NCI-H460 (cell line): ENCODE measurements around the gene TOX2.

RAMPAGE:
- cytosol, long total RNA = no peak
- long total RNA = no peak
- nucleus, long total RNA = no peak
These were observed 29.8 kb downstream of the TOP1 start for GRCh38 chr20:41058327-41058910.

DNA sequence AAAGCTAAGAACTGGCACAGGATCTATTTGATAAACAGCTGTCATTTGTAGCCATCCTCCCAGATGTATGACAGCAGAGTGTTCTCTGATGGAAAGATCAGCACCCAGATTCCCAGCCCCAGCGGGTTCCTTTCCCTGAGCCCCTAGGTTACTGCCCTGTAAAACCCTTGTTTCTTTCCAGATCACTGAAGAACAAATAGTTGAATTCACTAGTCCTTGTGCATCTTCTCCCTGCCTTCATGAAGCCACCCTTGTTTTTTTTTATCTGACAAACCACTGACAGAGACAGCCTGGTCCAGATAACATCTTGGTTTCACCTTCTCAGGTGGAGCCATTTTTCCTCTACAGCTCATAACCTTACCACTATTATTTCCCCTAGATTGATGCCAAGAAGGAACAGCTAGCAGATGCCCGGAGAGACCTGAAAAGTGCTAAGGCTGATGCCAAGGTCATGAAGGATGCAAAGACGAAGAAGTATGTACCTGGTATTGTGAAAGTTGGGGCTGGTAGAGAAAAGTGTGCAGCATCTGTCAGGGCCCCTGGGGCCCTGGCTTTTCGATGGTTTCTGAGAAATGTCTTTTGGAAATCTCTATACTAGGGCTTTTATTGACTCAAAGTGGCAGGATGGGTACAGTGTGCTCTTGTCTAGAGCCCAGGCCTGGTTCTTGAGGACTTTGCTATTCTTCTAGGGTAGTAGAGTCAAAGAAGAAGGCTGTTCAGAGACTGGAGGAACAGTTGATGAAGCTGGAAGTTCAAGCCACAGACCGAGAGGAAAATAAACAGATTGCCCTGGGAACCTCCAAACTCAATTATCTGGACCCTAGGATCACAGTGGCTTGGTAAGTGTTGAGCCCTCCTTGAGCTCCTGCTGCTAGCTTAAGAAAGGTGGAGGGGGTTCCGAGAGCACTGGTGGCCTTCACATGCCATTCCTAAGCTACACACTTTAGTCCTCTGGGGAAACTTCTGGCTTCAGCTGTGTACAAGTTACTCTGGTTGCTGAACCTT is 15.7 kb upstream of the PLCG1 start:
RAMPAGE:
- cytosol, long total RNA = no peak
- long total RNA = no peak
- nucleus, long total RNA = no peak

DNA sequence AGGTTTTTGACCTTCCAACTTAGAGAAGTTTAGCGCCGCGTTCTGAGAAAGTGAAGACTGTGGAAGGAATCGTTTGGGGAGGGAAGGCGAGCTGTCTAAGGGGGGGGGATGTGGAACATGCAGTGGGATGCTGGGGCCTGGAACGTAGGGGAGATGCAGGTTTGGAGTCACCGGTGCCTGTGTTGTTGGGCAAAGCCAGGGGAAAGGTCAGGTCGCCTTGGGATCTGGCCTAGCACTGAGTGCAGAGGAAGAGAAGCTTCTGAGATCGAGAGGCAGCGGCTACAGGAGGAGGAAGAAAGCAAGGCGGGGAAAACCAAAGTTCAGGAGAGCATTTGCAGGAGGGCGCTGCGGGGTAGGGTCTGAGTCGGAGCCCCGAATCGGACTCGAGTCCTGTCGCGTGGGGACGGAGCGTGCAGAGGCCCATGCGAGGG is 1.1 kb upstream of the PLCG1 start:
RAMPAGE:
- cytosol, long total RNA = no peak
- long total RNA = no peak
- nucleus, long total RNA = no peak

DNA sequence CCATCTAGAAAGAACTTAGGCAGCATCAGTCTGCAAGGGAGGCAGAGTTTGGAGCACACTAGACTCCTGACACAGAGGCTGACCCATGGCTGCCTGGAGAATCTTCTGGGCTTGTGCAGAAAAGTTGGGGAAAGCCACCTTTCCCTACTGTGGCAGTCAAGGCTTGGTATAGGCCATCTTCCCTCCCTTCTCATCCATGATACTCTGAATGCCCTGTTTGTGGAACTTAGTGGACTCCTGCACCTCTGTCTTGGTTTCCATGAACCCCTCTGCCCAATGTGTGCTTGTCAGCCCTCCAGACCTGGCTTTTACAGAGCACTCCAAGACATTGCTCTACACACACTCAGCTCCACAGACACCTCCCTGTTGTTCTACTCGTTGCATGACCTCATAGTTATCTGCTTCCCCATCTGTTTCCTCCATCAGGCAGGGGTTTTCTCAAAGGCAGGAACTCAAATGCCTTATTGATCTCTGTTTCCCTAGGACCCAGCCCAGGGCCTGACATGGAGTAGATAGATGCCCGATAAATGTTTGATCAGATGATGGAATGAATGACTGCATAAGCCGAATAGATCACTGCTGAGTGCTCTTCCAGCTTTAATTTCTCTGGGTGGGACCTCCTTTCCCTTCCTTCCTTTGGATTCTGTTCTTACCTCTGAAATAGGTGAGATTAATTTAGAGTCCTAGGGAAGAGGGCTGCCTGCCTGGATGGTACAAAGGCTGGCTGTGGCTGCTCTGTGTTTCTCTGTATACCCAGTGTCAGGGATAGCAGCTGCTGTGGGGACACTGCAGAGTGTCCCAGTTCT is 13.3 kb downstream of the PLCG1 start:
RAMPAGE:
- cytosol, long total RNA = no peak
- long total RNA = no peak
- nucleus, long total RNA = no peak

RAMPAGE:
- cytosol, long total RNA = no peak
- long total RNA = no peak
- nucleus, long total RNA = no peak
These were observed 31.3 kb downstream of the PLCG1 start for GRCh38 chr20:41168421-41169326.

RAMPAGE:
- cytosol, long total RNA = no peak
- long total RNA = no peak
- nucleus, long total RNA = no peak
These were observed 35.7 kb downstream of the PLCG1 start for GRCh38 chr20:41172882-41173606.

RAMPAGE:
- cytosol, long total RNA = no peak
- long total RNA = no peak
- nucleus, long total RNA = no peak
These were observed 84.3 kb downstream of the ZHX3 start for GRCh38 chr20:41232967-41233840.

DNA sequence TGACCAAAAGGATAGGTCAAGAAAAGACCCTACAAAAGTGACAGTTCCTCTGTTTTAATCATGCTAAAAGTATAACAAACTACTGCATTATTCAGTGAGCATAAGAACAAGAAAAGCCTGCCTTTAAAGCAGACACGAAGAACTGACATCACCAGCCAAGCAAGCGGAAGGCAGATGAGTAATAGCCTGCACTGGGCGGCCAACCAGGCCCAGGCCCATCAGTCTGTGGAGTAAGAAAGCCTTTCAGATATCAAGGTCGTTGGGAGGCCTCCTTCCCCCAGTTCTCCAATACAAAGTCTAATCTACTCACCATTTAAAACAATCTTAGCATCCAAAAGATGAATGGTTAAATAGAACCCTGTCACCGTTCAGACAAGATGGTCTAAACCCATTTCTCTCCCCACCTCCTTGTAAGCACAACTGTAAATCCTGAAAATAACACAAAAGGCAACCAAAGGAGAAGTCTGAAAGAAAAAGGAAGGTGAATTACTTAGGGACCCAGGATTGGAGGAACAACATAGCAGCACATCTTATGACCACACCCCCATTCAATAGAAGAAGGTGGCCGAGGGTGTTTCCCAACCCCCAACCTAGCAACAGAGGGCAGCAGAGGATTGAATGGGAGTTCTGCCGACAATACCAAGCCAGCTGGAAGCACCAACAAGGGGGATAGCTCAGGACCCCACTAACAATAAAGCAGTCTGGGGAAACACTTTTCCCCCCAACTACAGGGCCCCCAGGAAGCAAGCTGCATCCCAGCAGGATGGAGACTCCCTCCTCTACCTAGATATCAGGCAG is 68.0 kb downstream of the ZHX3 start:
RAMPAGE:
- cytosol, long total RNA = no peak
- long total RNA = no peak
- nucleus, long total RNA = no peak

RAMPAGE:
- cytosol, long total RNA = no peak
- long total RNA = no peak
- nucleus, long total RNA = no peak
These were observed 1.5 kb downstream of the ZHX3 start for GRCh38 chr20:41315976-41316429.

DNA sequence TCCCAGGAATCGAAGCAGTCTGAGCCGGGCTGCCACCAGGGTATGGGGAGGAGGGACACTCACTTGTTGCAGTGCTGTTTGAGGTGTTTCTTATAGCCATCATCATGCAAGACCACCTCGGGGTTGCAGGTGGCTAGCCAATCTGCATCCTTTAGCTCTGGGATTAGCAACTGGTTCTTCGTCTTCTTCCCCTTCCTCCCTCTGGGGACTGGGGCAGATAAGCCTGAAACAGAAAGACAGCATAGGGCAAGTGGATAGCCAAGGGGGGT is 84.2 kb upstream of the EMILIN3 start:
RAMPAGE:
- cytosol, long total RNA = no peak
- long total RNA = no peak
- nucleus, long total RNA = no peak

GRCh38 chr20:41532921-41533741 is 85.0 kb downstream of the CHD6 start:
RAMPAGE:
- cytosol, long total RNA = no peak
- long total RNA = no peak
- nucleus, long total RNA = no peak

DNA sequence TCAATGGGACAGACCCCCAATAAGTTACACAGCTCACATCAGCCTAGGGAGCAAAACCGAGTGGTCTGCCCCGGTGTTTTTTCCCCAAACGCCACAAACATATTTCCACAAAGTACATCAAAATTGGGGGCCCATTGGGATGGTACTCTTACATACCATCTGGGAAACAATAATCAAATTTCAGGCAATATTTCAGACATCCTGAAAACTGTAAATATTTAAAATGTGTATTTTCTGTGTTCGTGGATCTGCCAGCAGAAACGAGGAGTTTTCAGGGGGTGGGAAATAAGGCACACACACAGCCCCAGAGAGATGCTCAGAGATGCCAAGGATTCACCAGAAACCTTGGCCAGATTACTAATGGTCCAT is 1.3 kb downstream of the CHD6 start:
RAMPAGE:
- cytosol, long total RNA = no peak
- long total RNA = no peak
- nucleus, long total RNA = no peak

GRCh38 chr20:41617900-41618215 is 319 bp downstream of the CHD6 start:
RAMPAGE:
- cytosol, long total RNA = no peak
- long total RNA = no peak
- nucleus, long total RNA = no peak

RAMPAGE:
- cytosol, long total RNA = no peak
- long total RNA = no peak
- nucleus, long total RNA = no peak
These were observed 32.2 kb upstream of the CHD6 start for GRCh38 chr20:41650172-41650995.

GRCh38 chr20:41692463-41693098 is 74.4 kb upstream of the CHD6 start:
RAMPAGE:
- cytosol, long total RNA = no peak
- long total RNA = no peak
- nucleus, long total RNA = no peak

DNA sequence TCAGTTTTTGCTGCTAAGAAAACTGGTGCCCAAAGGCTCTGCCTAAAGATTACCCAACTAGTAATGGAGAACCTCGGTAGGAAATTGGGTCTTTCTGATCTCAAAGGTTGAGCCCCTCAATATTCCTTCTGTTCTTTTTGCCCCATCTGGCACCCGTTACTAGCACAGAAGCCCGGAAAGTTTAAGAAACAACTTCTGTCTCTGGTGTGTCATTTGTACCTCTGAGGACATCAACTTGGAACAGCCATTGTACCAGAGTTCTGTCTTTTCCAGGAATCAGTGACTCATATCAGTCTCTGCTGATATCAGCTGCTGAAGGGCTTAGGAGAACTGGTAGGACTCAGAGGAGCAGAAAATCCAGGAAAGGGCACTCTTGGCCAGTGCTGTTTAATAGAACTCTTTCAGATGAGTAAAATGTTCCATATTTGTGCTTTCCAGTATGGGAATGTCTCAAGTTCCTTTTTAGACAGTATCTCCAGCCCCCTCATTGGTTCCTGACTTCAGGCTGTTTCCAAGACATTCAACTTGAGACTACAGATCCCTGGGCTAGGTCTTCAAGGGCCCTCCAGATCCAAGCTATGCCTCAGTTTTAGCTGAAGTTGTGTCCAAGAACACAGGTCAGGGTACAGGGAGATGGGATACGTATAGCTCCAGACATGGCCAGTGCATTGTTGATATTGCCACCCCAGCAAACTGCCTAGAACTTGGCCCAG is 78.3 kb upstream of the CHD6 start:
RAMPAGE:
- cytosol, long total RNA = no peak
- long total RNA = no peak
- nucleus, long total RNA = no peak

DNA sequence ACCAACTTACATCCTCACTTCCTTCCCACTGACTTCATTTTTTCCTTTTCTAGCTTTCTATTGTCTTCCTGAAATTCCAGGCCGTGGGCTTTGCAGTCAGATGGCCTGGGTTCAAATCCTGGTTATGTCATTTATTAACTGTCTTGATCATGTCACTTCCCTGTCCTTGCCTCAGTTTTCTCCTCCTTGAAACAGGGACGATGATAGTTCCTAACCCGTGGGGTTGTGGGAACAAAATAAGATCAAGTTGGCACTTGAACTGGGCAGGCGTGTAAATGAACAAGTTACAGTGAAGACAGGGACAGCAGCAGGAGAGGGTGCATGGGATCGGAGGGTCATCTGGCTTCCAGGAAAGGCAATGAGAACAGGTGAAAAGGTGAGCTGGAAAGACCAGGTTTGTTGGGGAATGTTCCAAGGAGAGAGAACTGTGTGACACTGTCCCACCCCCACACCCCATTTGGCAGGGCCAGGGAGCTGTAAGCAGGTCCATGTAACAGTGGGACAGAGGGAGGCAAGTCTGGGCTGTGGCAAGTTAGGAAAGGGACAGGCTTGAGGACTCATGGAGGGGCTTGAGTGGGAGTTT is 637 bp downstream of the SGK2 start:
RAMPAGE:
- cytosol, long total RNA = no peak
- long total RNA = no peak
- nucleus, long total RNA = no peak

DNA sequence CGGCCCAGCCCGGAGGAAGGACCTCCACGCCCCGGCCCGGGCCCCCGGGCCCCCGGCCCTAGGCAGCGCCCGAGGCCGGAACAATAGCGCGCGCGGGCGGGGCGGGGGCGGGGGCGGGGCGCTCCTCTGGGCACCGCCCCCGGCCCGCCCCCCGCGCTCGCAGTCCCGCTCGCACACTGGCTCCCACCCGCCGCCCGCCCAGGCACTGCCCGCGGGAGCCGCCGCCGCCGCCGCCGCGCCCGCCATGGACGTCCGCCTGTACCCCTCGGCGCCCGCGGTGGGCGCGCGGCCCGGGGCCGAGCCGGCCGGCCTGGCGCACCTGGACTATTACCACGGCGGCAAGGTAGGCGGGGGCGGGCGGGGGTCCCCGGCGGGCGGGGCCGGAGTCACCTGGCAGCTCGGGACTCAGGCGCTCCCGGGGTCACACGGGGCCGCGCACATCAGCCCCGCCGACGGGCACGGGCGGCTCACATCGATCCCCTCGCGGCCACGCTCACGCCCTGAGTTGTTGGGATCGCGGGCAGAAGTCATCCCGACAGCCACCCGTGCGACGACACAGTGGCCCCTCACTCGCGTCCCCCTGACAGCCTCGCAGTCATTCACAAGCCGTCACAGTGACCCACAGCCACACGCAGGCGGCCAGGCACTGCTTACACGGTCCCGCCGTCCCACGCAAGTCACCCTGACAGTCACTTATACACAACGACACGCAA is at the start of gene TOX2:
Gene TOX2 (plus strand): TSS at position 205 of the 713 bp plus-strand sequence.
RAMPAGE:
- cytosol, long total RNA = no peak
- long total RNA = no peak
- nucleus, long total RNA = no peak

DNA sequence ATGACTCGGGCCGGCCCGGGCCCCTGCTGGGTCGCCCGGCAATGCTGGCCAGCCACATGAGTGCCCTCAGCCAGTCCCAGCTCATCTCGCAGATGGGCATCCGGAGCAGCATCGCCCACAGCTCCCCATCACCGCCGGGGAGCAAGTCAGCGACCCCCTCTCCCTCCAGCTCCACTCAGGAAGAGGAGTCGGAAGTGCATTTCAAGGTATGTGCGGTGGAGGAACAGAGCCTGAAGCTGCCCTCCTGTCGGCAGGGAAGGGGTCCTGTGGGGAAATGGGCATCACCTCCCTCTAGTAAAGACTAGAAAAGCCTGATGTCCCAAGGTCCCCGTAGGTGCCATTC is 135.7 kb downstream of the JPH2 start:
RAMPAGE:
- cytosol, long total RNA = no peak
- long total RNA = no peak
- nucleus, long total RNA = no peak

RAMPAGE:
- cytosol, long total RNA = no peak
- long total RNA = no peak
- nucleus, long total RNA = no peak
These were observed 112.5 kb downstream of the JPH2 start for GRCh38 chr20:44074193-44075213.